Measurements from ENCODE around the genes ERP44, MSANTD3 and ZNF189.

DNA sequence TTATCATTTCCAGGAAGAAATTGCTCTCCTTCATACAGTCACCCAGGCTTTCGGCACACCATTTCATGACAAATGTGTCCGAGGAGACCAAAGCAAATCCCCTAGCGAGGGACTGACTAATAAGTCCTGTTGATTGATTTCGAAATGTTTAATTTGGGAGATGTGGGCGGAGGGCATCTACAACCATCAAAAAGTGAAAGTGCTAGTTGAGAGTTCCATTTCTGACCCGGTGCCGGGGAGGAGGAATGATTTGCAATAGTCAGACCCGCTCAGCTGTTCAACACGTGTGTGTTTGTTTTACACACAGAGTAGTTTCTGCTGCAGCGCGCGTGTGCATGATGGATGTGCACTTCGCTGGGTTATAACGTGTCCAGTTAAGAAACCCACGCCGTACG, 908 bp upstream of the NR4A3 start:
- RRBS = no CpG with 5 or more reads among the region's 17 CpGs

DNA sequence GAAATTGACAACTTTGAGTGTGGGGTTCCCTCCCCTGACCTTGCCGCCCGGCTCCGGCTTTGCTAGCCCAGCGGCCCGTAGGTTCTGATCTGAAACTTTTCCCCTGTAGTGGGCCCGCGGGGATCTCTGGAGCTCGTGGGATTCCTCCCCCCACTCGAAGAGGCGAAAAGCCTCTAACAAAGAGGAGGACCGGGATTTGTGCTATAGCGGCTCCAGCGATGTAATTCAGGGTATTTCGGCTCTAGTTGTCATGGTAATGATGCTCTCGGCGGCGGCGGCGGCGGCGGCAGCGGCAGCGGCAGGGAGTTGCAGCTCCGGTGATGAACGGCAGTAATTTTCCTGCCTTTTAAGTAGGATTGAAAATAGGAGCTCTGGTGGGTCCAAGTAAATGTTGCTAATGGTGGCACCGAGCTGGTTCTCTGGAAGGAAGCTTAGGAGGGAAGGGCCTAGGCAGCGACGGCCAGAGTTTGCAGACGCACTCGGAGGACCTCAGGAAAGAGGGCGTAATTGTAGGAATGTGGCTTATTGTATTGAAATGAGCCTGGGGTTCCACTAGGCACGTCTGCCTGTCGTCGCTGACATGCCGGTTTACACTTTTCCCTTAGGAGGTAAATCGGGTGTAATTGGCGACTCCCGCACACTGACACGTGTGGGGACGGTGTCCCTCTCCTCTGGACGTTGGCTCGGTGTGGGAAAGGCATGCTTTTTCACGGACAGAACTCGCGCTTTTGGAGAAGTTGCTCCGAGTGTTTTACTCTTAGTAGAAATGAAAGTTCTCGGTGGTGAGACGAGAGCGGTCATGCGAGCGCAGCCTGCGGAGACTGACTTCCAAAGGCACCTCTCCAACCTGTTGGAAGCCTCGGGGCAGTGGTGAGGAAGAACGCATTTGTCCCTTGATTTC, 1.0 kb downstream of the NR4A3 start:
- RRBS = 10% methylated on average over 2 of the region's 54 CpGs

DNA sequence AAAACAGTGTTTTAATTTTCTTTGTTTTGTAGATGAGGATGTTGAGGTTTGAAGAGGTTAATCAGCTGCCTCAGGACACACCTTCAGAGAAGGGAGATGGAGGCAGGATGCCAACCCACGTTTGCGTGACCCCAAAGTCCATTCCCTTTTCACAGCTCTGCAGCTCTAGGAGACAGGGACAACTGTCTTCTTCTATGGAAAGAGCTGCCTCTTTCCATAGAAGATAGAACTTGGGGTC, 7.7 kb downstream of the NR4A3 start:
- RRBS = no CpG with 5 or more reads among the region's 2 CpGs

- RRBS = 2% methylated on average over 9 of the region's 22 CpGs
These were observed at the start of gene ERP44 for GRCh38 chr9:100098738-100099052. TSS of gene ERP44 (minus strand) at chr9:100099000.

DNA sequence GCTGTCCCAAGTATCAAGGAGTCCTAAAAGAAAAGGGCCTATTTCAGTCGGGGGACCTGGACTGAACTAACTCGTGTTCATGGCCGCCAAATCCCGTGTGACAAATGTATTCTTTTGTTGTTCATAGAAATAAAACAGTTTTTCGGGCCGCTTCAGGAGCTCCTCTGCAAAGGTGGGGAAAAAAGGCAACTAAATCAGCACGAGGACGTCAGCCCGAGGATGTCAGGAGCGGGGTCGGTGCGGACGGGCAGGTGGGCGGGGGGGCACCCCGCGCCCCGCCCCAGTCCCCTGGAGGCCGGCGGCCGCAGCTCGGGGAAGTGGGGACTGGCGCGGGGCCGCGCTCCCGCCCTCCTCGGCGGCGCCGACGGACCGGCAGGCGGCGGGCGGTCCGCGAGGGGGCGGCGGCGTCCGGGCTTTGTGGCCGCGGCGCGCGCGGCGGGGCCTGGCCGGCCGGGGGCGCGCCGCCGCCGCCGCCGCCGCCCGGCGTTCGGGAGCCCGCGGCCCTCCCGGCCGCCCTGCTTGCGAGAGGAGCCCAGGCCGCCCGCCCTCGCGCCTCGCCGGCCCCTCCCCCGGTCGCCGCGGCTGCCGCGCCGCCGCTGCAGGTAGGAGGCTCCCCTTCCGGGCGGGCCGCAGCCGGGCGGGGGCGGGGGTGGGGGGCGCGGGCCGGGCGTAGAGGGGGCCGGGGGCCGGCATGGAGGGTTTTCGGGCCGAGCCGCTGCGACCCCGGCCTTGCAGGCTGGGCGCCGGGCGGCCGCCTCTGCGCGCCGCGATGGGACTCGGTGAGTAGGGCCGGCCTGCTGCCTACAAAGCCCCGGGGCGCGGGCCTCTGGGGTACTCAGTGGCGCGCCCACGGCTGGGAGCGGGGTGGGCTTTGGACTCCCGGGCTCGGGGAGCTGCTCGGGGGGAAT, at the start of gene MSANTD3:
TSS of gene MSANTD3 (plus strand) at position 352 of the 908 bp plus-strand sequence.
- RRBS = 2% methylated on average over 73 of the region's 117 CpGs

DNA sequence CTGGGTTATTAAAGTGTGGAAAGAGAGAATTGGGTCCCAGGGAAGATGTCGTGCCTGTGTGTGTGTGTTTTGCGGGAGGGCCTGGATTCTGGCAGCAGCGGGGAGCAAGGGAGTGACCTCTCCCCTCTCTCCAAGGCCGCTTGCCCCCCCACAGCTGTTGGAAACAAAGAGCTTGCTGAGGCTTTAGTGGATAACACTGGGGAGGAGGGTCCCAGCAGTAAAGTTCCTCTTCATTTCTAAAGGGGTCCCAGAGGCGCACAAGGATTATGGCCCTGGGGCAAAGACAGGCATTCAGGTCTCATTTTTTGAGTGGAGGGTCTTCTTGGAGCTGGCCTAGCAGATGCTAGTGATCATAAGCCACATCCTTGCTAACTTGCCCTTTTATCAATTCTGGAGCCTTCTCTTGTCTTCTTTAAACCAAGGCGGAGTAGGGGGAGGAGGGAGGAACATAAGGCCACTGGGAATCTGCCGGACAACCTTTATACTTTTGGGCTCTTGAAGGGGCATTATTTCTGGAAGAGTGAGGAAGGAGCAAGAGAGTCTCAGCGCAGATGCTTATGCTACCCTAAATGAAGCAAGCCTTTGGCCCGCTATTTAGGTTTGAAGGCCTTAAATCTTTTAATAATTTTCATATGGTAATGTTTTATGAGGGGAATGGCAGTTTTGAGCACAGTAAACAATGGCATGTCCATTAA, 1.9 kb downstream of the TMEFF1 start:
- RRBS = no CpG with 5 or more reads among the region's 9 CpGs

GRCh38 chr9:101398479-101399376, at the start of gene ZNF189:
TSS of gene ZNF189 (plus strand) at chr9:101398851.
- RRBS = 12% methylated on average over 5 of the region's 56 CpGs

- RRBS = no CpG with 5 or more reads among the region's 8 CpGs
These were observed 8.2 kb downstream of the ALDOB start for GRCh38 chr9:101427486-101427715.

DNA sequence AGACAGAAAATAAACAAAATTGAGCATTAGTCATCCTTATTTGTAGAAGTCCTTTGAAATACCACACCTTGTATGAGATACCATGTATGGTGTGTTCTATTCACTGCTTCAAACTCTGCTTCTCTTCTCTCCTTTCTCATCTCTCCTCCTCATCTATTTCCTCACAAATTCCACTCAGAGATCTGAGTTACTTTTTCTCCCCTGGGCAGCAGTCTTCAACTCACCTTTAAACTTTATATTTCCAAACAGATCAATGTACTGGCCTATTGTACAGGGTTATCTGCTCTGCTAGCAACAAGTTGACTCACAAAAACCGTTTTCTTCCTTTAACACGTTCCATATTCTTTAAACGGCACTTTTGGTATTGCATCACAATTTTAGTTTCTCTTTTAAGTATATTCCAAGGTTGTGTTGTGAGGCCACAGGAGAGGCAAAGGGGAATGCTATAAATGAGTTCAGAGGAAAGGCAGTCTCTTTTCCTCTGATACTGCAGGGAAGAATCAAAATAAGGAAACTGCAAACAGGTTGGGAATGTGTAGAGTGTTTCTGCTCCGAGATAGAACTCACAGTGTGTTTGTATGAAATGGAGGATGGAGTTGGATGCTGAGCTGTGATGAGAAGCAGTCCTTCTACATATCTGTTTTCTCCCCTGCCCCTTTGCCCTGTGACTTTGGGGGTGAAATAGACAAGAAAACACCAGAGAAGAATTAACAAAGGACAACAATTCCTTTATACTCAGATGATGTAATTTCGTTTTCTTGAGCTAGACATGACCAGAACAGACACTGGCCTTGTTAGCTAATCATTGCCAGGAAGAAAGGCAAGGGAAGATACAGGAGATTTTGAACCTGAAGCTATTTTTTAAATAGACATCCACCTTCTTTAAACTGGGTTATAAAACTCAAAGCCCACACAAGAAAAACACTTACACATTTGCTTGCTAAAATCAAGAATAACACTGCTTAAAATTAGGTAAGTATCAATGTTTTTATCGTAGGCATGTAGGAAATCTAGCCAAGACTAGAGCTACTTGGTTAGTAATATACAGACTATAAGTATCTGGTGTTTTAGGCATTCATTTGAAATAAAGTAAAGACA, 10.0 kb upstream of the ALDOB start:
- RRBS = no CpG with 5 or more reads among the region's 6 CpGs

GRCh38 chr9:101605296-101605971, 10.7 kb upstream of the PPP3R2 start:
- RRBS = no CpG with 5 or more reads among the region's 5 CpGs

DNA sequence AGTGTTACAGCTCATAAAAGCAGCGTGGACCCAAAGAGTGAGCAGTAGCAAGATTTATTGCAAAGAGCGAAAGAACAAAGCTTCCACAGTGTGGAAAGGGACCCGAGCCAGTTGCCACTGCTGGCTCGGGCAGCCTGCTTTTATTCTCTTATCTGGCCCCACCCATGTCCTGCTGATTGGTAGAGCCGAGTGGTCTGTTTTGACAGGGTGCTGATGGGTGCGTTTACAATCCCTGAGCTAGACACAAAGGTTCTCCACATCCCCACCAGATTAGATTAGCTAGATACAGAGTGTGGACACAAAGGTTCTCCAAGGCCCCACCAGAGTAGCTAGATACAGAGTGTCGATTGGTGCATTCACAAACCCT, 15.0 kb downstream of the GRIN3A start:
- RRBS = no CpG with 5 or more reads among the region's 7 CpGs

GRCh38 chr9:103188948-103189184, 193.7 kb downstream of the CYLC2 start:
- RRBS = 4% methylated on average over 4 of the region's 8 CpGs

- RRBS = no CpG with 5 or more reads among the region's 1 CpG
These were observed 30.6 kb downstream of the SMC2 start for GRCh38 chr9:104124653-104125175.

GRCh38 chr9:104787798-104788121, 23.8 kb downstream of the NIPSNAP3B start:
- RRBS = no CpG with 5 or more reads among the region's 6 CpGs

- RRBS = no CpG with 5 or more reads among the region's 1 CpG
These were observed 60.4 kb downstream of the ABCA1 start for GRCh38 chr9:104867616-104867867.

- RRBS = no CpG with 5 or more reads among the region's 12 CpGs
These were observed 24.4 kb downstream of the ABCA1 start for GRCh38 chr9:104903228-104904218.

- RRBS = no CpG with 5 or more reads among the region's 6 CpGs
These were observed 33.3 kb upstream of the ABCA1 start for GRCh38 chr9:104961213-104961687.

GRCh38 chr9:105141527-105142010, 102.9 kb upstream of the SLC44A1 start:
- RRBS = no CpG with 5 or more reads among the region's 1 CpG

DNA sequence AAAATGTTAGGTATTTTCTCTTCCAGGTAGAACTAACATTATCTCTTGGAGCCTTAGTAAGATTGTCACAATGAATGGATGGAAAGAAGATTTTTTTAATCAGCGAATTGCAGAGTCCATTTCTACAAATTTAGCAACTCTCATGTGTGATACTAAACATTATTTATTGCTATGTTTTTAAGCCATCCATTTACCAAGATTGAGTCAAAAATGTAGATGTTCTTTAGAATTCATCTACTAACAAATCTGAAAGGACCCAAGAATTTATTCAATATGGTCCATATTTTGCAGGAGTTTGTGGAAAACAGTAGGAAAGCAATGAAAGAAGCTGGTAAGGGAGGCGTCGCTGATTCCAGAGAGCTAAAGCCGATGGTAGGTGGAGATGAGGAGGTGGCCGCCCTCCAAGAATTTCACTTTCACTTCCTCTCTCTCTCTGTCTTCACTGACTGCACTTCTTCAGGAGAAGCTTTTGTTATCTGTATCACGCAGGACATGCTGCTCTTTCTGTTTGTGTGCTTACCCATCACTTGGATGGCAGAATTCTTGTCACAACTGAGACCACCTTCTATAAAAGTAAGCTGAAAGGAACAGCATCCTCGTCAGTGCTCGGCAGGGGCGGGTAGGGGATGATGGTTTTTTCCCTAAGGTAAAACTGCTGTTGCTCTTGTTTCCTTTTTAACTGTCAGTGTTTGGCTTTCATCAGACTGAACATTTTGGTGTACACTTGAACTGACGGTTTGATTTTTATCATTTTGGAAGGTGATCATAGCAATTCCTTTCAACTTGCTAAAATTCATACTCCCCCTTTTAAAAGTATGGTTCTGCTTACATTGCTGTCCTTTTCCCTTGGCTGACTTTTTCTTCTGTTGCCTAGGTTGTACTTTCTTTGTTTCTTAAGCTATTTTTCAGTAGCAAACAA, 62.4 kb upstream of the FSD1L start:
- RRBS = no CpG with 5 or more reads among the region's 10 CpGs

- RRBS = no CpG with 5 or more reads among the region's 7 CpGs
These were observed 9.5 kb upstream of the FSD1L start for GRCh38 chr9:105438198-105438802.